Neural progenitor cell (in vitro differentiated cells): Measurements from ENCODE around the gene SERPINB5.

- RAMPAGE, long total RNA = no peak
Observed at GRCh38 chr18:62781195-62781693, 65.9 kb downstream of the PHLPP1 start.

- RAMPAGE, long total RNA = no peak
Observed at GRCh38 chr18:62982639-62982838, 267.2 kb downstream of the PHLPP1 start.

- RAMPAGE, long total RNA = no peak
Observed at GRCh38 chr18:63062416-63062653, 257.2 kb downstream of the BCL2 start.

GRCh38 chr18:63162248-63162864, 157.2 kb downstream of the BCL2 start:
- RAMPAGE, long total RNA = no peak

GRCh38 chr18:63165167-63166174, 154.1 kb downstream of the BCL2 start:
- RAMPAGE, long total RNA = no peak

DNA sequence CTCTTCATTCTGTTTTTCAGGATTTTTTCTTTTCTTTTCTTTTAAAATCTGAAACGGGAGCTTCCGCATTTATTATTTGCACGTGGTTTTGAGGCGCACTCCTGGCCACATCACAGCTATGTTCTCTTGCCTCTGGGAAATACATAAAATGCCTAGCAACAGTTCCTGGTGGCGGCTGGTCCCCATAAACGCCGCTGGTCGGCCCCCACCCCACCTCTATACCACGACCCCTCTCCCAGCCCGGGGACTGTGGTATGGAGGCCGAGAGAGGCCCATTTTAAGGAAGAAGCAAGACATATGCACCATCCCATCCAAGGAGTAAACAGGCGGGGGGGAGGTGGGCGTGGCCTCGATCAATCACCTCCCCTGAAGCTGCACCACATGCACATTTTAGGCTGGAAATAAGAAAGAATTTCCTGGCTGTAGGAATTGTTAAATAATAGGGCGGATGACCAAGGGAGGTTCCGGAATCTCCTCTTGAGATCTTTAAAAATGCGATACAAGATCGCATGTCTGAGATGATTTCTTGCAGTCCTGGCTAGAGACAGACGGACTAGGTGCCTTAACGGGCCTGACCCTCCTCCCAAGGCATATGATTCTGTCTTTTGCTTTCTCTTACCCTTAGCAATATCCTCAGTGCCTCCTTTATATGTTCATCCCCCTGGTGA, 82.5 kb downstream of the BCL2 start:
- RAMPAGE, long total RNA = no peak

GRCh38 chr18:63299503-63300518, 19.8 kb downstream of the BCL2 start:
- RAMPAGE, long total RNA = no peak

DNA sequence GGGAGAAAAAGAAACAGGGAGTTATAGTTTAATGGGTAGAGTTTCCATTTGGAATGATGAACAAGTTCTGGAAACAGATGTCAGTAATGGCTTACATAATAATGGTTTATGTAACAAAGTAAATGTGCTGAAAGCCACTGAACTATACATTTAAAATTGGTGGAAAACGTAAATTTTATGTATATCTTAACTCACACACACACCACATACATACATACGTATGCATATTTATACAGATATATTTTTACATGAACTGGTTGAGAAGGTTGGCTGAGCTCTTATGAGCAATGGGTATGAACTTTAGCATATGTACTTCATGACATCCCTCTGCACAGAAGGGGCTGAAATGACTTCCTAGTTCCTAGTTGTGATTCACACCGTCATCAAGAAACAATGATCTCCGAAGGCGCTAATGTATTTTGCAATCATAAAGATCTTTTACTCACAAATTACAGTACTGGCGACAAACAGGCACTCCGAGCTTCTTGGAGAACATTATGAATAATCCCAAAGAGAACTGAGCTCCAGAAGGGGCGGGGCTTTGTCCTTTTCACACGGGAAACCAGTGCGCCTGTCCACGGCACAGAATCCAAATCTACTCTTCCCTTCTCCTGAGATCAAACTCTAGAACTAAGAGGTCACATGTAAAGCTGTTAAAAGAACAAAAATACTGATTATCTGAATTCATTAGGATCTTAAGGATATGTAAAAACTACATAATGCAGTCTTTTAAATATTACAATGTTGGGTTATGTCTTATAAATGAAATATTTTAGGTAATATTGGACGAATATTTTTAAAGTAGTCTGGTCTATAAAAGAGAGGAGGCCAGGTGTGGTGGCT, 18.1 kb downstream of the BCL2 start:
- RAMPAGE, long total RNA = no peak

DNA sequence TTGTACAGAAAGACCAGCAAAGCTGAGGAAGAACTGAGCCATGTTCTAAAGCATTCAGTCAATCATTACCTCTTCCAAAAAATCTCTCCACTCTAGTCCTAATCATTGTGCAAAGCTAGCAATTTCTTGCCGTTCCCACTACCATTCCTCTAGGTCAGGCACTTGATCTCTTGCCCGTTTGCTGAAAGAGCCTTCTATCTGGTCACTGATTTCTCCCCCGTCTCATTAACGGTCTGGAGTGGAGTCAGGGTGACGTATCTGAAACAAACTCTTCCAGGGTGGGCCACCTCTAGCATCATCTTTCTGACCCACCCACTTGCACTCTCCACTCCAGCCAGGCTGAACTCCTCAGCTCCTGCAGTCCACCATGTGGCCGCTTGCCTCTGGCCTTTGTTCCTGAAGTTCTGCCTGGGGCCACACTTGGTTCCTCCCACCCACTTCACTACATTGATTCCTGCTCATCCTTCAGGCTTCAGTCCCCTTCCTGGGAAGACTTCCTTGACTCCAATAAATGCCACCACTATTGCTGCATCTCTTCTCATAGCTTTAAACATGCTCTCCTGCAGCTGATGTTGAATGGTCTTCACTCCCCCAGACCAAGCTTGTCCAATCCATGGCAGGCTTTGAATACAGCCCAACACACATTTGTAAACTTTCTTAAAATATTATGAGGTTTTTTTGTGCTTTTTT, 13.3 kb downstream of the BCL2 start:
- RAMPAGE, long total RNA = no peak

DNA sequence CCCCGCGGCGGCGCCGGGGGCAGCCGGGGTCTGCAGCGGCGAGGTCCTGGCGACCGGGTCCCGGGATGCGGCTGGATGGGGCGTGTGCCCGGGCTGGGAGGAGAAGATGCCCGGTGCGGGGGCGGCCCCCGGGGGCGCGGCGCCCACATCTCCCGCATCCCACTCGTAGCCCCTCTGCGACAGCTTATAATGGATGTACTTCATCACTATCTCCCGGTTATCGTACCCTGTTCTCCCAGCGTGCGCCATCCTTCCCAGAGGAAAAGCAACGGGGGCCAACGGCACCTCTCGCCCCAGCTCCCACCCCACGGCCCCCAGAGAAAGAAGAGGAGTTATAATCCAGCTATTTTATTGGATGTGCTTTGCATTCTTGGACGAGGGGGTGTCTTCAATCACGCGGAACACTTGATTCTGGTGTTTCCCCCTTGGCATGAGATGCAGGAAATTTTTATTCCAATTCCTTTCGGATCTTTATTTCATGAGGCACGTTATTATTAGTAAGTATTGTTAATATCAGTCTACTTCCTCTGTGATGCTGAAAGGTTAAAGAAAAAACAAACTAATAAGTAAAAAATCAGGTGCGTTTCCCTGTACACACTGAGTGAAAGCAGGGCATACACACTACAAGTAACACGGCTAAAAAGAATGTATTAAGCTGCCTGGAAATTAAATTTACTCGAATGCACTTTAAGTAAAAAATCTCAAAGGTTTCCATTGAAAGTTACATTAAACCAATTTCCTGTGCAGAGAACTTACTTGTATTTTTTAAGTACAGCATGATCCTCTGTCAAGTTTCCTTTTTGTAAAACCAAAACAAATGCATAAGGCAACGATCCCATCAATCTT, 928 bp downstream of the BCL2 start:
- RAMPAGE, long total RNA = no peak

DNA sequence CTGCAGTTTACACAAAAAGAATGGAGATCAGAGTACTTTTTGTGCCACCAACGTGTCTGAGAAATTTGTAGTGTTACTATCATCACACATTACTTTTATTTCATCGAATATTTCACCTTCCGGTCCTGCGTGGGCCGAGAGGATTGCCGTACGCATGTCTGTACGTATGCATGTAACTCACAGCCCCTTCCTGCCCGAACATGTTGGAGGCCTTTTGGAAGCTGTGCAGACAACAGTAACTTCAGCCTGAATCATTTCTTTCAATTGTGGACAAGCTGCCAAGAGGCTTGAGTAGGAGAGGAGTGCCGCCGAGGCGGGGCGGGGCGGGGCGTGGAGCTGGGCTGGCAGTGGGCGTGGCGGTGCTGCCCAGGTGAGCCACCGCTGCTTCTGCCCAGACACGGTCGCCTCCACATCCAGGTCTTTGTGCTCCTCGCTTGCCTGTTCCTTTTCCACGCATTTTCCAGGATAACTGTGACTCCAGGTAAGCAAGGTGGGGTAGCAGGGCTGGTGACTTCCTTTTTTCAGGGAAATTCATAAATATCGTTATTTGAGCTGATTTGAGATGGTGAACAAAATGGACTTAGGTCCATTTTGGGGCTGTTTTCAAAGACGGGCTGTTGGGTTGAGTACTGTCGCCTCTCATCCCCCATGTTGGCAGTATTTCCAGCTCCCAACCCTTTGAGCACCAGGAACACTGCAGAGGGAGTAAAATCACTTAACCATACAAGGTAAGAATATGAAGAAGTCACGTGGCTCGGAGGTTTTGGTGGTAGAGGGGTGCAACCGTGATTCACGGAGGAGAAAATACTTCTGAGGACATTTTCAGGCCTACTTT, at the start of gene SERPINB5:
Gene SERPINB5 (plus strand): TSS at position 394 of the 835 bp plus-strand sequence.
- RAMPAGE, long total RNA = no peak

GRCh38 chr18:63477714-63478550, 1.2 kb downstream of the SERPINB5 start:
- RAMPAGE, long total RNA = no peak

- RAMPAGE, long total RNA = no peak
Observed at GRCh38 chr18:63752731-63753171, 22.5 kb upstream of the SERPINB7 start.

- RAMPAGE, long total RNA = no peak
Observed at GRCh38 chr18:63979669-63980158, 9.8 kb downstream of the SERPINB8 start.

GRCh38 chr18:64992655-64993035, 758.2 kb upstream of the CDH7 start:
- RAMPAGE, long total RNA = no peak

DNA sequence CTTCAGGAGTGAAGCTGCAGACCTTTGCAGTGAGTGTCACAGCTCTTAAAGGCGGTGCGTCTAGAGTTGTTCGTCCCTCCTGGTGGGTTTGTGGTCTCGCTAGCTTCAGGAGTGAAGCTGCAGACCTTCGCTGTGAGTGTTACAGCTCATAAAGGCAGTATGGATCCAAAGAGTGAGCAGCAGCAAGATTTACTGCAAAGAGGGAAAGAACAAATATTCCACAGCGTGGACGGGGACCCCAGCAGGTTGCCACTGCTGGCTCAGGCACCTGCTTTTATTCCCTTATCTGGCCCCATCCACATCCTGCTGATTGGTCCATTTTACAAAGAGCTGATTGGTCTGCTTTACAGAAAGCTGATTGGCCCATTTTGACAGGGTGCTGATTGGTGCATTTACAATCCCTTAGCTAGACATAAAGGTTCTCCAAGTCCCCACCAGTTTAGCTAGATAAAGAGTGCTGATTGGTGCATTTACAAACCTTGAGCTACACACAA, 254.3 kb downstream of the CDH7 start:
- RAMPAGE, long total RNA = no peak

GRCh38 chr18:67597864-67598278, 81.4 kb upstream of the DSEL start:
- RAMPAGE, long total RNA = no peak

GRCh38 chr18:67620861-67621879, 104.7 kb upstream of the DSEL start:
- RAMPAGE, long total RNA = no peak

DNA sequence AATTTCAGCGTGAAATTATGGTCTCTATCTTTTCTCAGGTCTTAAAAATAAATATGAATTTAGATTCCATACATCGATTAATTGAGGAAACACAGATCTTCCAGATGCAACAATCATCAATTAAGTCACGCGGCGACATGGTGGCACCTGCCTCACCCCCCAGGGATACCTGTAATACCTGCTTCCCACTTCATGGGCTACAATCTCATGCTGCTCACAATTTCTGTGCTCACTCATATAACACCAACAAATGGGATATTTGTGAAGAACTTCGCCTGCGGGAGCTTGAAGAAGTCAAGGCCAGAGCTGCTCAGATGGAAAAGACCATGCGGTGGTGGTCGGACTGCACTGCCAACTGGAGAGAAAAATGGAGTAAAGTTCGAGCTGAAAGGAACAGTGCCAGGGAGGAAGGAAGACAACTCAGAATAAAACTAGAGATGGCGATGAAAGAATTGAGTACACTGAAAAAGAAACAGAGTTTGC, 38.9 kb downstream of the CCDC102B start:
- RAMPAGE, long total RNA = no peak

GRCh38 chr18:68840897-68841419, 43.1 kb downstream of the CCDC102B start:
- RAMPAGE, long total RNA = no peak